ENCODE measurements around a stretch of chr7.

- CAGE, long polyA plus RNA, result no peak
- RRBS, result no CpG with 5 or more reads among the region's 4 CpGs
Observed at GRCh38 chr7:101575044-101575600, 54.0 kb downstream of the MYL10 start.

DNA sequence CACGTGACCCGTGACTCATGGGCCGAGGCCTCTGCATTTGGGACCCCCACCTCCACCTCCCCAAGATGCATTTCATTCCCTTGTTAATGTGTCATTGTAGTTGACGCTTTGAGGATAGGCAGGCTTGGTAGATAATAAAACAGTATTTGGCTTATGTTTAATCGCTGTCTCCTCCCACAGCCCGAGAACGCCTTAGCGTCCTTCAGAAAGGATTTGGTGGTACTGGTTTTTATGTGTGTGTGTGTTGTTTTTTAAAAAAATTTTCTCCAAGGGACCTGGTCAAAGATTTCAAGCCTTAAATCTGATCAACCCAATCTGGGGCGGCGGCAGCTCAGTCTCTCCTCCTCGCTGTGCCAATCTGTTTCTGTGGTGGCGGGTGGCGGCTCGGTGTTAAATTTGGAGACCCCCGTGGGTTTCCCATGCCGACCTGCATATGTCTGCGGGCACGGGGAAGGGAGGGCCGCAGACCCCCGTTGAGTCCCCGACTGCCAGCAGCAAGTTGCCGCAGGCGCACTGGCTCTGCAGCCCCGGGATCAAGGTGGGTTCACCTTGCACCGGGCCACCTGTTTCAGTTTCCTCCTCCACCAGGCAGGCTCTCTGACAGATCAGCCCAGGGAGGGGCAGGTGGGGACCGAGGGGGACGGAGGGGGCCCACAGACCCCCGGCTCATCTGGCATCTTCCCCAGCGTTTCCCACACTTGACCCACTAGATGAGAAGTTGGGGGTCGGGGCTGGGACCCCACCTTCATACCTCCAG is 95.7 kb downstream of the CUX1 start:
- CAGE, long polyA plus RNA, result no peak
- RRBS, result 38% methylated on average over 4 of the region's 30 CpGs

DNA sequence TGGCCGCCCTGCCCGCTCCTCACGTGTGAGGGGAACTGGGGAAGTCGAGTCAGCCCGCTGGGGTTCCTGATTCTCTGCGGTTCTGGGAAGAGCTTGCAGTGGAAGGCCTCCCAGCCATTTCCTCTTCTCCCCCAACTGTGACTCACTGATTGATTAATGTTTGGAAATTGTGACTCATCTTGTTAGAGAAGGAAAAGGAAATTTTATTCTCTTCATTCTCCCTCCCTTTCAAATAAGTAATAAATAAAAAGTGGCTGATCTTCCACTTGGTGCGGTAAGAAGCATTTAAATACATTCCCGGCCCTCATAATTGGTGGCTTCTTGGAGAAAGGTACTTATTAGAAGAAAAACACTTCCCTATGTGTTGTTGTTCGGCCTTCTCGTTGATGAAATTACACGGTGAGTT is 135.6 kb downstream of the CUX1 start:
- CAGE, long polyA plus RNA, result no peak
- RRBS, result no CpG with 5 or more reads among the region's 11 CpGs

GRCh38 chr7:101985435-101986125 is 168.2 kb downstream of the CUX1 start:
- CAGE, long polyA plus RNA, result no peak
- RRBS, result no CpG with 5 or more reads among the region's 9 CpGs

DNA sequence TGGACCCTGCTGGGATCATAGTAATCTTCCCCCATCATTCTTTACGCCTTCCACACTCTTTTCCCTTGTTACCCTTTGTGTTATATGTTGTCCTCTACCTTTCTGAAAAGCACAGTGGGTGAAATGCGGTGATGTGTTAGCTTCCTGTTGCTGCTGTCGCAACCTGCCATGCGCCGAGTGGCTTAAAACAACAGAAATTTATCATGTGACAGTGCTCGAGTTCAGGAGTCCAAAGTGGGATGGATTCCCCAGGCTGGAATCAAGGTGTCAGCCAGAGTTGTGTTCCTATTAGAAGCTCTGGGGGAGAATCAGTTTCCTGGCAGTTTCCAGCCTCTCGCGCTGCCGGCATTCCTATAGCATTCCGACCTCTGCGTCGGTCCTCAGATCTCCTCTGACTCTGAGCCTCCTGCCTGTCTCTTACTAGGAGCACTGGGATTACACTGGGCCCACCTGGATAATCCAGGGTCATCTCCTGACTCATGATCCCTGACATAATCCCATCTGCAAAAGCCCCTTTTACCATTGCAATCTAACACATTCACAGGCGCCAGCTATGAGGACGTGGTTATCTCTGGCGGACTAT is 207.4 kb downstream of the CUX1 start:
- CAGE, long polyA plus RNA, result no peak
- RRBS, result no CpG with 5 or more reads among the region's 15 CpGs

DNA sequence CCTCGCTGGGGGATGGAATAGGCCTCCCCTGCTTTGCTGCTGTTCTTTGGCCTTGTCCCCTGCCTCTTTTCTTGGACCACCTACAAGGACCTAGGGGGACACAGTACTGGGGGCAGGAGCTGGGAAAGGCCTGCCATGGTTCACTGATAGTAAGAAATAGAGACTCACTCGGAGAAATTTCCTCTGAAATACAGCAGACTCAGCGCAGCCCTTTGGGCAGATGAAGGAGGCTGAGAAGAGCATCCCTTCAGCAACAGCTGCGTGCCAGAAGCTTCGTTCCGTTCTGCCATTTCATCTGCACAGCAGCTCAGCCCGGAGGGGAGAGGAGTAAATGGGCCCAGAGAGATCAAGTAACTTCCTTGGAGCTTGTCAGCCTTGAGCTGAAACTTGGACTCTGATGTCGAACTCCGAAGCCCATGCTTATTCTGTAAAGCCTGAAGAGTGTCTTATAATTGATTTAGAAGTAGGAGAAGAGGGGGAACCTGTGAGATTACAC is 231.7 kb downstream of the CUX1 start:
- CAGE, long polyA plus RNA, result no peak
- RRBS, result no CpG with 5 or more reads among the region's 9 CpGs

DNA sequence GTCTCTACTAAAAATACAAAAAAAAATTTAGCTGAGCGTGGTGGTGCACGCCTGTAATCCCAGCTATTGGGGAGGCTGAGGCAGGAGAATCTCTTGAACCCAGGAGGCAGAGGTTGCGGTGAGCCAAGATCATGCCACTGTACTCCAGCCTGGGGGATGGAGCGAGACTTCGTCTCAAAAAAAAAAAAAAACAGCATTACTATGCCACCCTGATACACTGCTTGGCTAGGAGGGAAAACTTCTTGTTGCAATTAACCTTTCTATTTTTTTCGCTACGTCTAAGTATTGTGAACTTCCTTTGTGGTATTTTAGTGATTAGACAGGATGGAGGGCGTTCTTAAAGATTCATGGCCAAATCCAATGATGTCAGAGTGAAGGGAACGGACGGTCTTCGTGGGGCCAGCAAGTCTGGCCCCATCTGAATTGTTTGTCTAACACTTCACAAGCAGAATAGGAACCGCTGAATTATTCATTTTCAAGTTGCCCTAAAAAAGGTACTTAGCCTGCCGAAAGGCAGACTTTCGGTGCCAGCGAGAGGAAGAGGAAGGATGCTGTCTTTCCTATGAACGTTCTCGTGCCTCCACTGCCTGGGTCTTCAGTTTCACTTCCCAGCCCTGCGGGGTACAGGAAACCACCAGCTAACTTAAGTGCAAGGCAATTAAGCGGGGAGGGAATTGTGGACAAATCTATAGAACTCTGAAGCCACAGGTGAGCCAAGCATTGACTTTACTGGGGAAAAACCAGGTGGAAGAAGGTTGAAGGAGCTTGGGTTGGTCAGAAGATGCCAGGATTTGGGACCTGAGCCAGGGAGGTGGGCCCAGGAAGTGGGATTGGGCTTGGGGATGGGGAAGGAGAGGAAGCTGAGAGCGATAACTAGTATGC is 145.7 kb upstream of the SH2B2 start:
- CAGE, long polyA plus RNA, result no peak
- RRBS, result no CpG with 5 or more reads among the region's 20 CpGs

- CAGE, long polyA plus RNA, result no peak
- RRBS, result no CpG with 5 or more reads among the region's 17 CpGs
Observed at GRCh38 chr7:102146079-102146489, 140.6 kb upstream of the SH2B2 start.

DNA sequence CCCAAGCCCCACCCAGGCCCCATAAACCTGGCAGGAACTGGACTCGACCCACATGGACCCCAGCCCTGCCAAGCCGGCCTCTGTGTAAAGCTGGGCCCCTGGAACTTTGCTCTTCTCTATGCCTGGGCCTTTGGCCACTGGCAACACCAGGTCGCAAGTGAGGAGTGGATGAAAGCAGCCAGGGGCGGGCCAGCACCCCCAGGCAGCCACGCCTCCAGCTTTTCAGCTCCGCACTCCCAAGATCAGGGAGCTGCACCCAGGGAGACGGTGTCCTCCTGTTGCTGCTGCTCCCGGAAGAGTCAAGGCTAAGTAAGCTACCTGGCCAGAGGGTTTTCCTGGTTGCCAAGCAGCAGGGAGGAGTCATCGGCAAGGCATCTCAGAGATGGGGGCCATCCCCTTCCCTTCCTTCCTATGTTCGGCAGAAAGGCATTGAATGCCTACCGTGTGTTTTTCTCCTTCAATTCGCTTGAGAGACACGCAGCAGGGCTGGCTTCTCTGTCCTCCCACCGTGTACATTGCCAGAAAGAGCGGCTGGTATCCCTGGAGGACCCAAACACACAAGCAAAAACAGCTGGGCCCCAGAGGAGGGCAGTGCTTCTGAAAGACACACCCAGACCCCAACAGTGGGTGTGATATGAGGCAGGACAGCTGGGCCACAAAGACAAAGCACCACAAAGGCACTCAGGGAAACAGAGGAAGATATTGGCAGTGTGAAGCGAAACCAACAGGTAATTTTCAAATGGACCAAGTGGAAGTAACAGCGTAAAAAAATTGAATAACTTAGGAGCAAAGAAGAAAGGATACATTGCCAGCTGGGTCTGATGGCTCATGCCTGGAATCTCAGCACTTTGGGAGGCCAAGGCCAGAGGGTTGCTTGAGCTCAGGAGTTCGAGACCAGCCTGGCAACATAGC is 133.2 kb upstream of the SH2B2 start:
- CAGE, long polyA plus RNA, result no peak
- RRBS, result no CpG with 5 or more reads among the region's 18 CpGs

DNA sequence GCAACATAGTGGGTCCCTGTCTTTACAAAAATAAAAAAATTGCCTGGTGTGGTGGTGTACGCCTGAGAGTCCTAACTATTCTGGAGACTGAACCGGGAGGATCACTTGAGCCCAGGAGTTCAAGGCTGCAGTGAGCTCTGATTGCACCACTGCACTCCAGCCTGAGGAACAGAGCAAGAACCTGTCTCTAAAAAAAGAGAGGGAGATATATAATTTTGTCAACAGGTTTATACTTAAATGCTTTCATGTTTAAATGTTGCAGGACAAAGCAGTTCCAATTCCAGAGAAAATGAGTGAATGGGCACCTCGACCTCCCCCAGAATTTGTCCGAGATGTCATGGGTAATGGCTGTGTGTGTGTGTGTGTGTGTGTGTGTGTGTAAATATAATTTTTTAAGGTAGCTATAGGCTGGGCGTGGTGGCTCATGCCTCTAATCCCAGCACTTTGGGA is 1.2 kb downstream of the PRKRIP1 start:
- CAGE, long polyA plus RNA, result no peak
- RRBS, result no CpG with 5 or more reads among the region's 5 CpGs

- CAGE, long polyA plus RNA, result no peak
- RRBS, result no CpG with 5 or more reads among the region's 9 CpGs
Observed at GRCh38 chr7:102430701-102431325, 2.6 kb upstream of the ORAI2 start.

GRCh38 chr7:102431568-102432383 is 1.6 kb upstream of the ORAI2 start:
- CAGE, long polyA plus RNA, result no peak
- RRBS, result no CpG with 5 or more reads among the region's 19 CpGs

GRCh38 chr7:102791294-102791692 is 42.5 kb downstream of the FAM185A start:
- CAGE, long polyA plus RNA, result no peak
- RRBS, result no CpG with 5 or more reads among the region's 5 CpGs

- CAGE, long polyA plus RNA, result no peak
- RRBS, result no CpG with 5 or more reads among the region's 10 CpGs
Observed at GRCh38 chr7:103149781-103150100, 842 bp upstream of the NAPEPLD start.

DNA sequence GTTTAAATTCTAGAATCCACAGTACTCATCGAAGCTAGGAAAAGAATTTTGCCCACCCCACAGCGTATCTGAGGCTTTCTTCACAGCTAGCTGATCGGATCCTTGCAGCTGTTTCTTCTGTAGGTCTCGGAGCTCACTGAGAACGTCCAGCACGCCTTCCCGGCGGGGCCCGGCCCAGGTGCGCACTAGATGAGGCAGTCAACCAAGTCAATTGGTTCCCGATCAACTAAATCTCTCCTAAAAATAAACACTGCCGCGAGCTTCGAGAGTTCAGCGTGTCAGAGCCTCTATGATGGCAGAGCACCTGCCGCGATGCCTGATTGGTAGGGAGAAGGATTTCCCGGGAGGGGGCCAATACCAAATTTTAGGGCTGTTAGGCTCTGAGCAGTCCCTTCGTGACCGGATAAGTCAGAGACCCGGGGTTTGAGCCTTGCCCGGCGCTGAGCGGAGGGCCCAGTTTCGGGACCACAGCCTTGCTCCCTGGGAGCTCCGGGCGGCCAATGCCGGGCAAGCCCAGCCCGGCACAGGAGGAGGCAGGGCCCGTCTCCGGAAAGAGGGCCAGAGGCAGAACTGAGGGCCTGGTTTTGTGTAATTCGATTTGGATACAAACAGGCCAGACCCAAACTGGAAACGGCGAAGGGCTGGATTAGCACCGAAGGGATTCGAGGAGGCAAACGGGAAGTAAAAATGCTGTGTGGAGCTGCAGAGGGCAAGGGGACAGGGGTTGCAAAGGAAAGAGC is 700 bp downstream of the SLC26A5 start:
- CAGE, long polyA plus RNA, result no peak
- RRBS, result 3% methylated on average over 5 of the region's 37 CpGs

GRCh38 chr7:104029713-104030037 is 40.2 kb upstream of the RELN start:
- CAGE, long polyA plus RNA, result no peak
- RRBS, result no CpG with 5 or more reads among the region's 2 CpGs

- CAGE, long polyA plus RNA, result no peak
- RRBS, result no CpG with 5 or more reads among the region's 1 CpG
Observed at GRCh38 chr7:104669933-104670319, 341.5 kb downstream of the LHFPL3 start.

DNA sequence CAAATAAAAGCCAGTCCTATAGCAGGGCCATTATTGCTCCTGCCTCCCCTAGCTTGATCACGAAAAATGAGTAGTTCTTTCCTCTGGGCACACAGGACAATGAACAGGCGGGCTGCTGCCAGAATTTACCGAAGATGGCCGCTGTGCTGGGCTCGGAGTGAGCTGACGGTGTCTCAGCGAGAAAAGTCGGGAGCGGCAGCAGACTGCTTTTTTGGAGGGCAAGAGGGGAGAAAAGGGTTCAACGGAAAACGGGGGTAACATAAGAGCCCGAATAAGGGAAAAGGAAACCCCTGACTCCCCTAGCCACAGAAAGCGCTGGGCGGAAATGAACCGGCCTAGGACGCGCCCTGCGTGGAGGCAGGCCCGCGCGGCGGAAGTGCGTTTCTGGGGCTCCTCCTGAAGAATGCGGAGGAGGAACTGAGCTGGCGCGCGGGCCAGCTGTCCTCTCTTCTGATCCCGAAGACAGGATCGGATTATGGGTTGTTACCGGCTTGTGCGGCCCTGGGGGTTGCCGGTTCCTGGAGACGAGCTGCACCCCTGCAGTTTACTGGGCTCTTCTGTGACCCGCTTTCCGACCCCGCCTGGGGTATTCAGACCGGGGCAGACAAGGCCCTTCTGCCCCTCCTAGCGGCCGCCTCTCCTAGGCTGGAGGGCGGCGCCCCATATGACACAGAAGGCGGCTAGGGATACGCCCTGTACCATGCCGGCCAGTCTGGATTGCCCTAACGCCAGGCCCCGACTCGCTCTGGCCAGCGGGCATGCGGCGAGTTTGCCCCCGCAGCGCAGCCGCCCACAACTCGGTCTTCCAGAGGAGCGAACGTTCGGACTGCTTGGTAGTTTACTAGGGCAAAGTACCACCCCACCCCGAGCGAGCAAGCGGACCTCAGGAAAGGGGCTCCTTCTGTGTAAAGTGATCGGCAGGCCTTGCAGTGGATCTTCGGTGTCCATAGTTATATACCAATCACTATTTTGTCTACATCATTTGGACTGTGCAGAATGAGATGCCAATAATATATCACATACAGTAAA is 30.1 kb upstream of the KMT2E start:
- CAGE, long polyA plus RNA, result no peak
- RRBS, result 3% methylated on average over 10 of the region's 62 CpGs

DNA sequence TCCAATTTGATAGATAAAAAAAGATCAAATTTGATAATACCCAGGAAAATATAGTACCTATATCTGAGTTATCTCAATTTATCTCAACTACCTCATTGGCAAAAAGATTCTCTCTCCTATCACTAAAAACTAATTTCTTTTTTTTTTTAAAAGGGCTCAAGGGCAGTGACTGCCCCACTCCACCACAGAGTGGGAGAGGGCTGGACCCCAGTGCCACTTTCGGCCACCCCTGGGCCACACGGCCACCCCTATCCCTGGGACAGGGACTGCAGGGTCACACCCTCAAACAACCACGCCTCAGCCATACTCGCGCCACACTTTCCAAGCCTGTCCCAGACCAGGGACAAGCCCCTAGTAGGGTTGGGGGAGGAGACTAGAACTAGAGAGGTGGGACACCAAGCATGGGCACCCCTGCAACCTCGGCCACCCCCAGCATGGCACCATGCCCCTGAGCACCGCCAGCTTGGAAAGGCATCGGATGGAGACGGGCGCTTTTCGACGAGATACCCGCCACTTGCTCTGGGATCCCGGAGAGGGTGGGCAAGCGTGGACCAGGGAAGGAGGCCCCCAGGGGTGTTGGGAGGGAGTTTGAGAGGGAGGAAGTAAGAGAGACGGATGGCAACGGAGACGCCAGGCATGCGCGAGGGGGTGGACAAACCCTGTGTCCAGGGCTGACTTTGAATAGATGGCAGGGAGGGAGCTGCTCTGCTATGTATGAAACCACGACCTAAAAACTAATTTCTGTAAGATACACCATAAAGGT is 13.1 kb upstream of the KMT2E start:
- CAGE, long polyA plus RNA, result no peak
- RRBS, result no CpG with 5 or more reads among the region's 21 CpGs

- CAGE, long polyA plus RNA, result no peak
- RRBS, result no CpG with 5 or more reads among the region's 5 CpGs
Observed at GRCh38 chr7:105010786-105011193, 3.2 kb upstream of the KMT2E start.